Pericardium fibroblast (primary cell): ENCODE data around the gene TBCEL.

DNA sequence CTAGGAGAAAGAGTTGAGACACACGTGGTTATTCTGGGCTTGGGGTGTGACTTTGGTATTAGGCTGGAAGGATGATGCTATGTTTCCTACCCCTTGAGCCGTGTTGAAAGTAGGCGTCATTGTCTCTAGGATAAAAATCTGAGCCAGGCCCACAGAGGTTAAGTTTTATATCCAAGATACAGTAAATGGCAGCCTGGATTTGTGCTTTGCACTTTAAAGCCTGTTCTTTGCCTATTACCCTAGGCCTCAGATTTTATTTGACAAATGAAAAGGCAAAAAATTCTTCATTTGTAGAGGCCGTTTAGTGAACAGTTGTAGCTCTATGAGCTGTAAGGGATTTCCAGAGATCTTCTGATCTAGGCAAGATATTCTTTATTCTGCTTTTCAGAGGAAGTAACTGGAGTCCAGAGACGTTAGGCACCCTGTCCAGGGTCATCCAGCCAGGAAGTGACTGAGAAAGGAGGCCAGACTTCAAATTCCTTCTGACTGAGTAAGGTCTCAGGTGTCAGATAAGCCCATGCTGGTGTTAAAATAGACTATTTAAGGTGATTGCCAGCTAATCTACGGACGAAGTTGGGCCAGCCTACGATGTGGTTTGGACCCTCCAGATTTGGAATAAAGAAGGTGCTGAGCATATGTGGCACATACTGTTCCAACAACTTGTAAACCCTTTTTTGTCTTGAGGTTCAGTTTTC lies 54.5 kb downstream of the GRIK4 start:
- RAMPAGE, long total RNA, result no peak

DNA sequence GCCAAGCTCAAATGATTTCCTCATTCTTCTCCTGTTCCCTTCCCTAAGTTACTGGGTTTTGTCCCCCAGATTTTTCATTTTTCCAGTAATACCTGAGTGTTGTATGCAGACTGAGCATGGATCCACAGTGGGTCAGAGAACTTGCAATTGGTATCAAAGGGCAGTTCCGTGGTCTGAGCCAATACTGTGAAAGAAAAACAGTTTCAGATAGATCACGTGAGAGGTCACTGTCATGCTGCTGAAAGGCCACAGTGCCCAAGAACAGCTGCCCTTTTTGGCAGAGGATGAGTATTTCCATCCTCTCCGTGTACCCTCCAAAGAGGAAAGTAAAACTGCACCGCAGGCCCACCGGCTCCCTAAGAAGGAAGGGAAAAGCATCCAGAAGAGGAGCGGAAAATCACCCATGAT lies 73.0 kb upstream of the TBCEL start:
- RAMPAGE, long total RNA, result no peak

DNA sequence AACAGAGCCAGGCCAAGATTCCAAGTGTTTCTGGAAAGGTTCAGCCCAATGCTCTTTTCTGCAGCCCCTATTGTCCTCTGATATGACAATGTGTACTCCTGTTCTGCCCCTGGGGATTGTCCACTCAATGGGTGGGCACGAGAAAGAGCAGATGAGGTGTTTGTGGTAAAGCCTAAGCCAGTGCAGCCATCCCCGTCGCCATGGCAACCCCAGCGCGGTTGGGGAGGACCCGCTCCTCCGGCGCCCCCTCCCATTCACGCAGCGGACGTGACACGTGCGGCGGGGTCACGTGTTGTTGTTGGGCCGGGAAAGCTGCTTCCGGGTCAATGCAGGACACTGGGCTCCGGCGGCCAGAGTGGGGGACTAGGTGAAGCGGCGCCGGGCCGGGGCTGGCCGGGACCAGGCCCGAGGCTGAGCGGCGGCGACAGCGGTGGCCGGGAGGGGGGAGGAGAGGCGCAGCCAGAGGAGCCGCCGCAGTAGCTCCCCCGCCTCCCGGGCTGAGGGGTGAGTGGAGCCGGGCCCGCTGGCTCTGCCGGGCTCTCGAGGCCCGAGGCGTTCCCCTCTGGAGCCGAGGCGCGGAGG lies at the start of gene TBCEL:
TBCEL (plus strand) TSS at position 315 of the 582 bp plus-strand sequence.
- RAMPAGE, long total RNA, result no peak

- RAMPAGE, long total RNA, result no peak
These were observed 12.5 kb upstream of the TECTA start for GRCh38 chr11:121088194-121089296.

DNA sequence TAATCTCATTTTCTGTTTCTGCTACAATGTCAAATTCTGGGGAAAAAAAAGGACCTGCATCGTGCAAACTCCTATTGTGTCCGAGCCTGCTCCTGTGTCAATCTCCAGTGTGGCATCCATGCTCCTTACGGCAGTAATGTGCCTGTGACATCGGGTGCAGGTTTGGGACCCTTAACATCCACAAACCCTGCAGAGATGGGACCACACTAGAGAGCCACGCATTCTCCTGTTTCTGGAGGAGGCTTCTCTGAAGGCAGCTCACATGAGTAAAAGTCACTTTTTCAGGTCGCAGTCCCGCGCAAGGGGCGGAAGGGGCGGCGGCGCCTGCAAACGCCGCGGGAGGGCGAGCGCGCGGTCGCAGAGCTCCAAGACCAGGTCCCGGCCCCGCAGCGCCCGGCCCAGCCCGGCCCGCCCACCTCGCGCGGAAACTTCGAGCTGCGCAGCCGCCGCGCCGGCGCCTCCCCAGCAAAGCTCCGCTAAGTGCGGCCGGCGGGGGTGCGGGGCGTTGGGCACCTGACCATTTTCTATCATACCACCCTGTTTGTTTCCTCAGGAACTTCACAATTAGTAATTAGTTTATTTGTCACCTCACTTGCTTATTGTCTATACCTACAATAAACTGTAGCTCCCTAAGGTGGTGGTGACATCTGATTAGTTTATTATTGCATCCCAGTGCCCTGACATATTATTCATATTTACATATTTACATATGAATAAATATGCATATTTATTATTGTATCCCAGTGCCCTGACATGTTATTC lies 25.0 kb upstream of the SORL1 start:
- RAMPAGE, long total RNA, result no peak

DNA sequence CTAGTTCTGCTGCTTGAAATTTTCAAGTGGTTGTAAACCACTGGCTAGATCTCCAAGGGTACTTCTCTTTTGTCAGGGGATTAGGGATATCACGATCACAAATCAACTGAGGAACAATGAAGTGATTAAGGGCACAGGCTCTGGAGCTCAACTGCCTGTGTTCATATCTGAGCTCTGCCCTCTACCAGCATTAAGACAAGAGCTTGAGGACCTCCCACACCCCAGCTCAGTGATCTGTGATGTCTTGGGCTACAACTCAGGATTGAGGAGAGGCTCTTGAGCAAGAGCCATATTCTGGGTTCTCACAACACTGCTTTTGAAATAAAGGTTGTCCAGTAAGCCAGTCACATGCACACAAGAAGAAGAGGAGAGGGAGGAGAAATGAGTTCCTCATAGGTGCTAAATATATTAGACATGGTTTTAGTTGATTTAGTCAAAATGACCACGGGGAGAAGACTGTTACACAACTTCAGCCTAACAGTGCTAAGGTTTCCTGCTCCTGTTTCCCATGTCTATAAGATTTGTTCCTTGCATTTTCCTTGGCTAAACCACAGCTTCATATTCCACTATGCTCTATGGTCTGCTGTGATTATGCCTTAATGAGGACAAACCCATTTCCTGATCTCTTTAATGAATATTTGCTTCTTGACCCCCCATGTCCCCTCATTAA lies 15.9 kb upstream of the SORL1 start:
- RAMPAGE, long total RNA, result no peak

- RAMPAGE, long total RNA, result no peak
These were observed 1.1 kb upstream of the SORL1 start for GRCh38 chr11:121451086-121451256.

DNA sequence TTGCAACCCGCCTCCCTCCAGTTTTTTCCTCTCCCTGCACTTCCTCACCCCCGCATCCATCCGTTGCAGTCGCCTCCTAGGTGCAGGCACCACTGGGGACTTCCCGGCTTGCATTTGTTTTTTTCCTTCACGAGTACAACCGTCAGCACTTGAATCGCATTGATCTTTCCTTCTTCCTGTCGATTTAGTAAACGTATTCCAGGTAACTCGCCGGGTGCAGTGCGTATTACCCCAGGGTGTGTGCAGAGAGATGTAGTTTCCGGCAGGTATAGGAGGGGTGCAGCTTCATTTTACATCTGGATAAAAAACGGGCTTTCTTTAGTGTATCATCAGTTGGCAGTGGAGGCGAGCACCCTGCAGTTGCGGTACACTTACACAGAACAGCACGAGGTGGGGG lies 511 bp downstream of the SORL1 start:
- RAMPAGE, long total RNA, result no peak

DNA sequence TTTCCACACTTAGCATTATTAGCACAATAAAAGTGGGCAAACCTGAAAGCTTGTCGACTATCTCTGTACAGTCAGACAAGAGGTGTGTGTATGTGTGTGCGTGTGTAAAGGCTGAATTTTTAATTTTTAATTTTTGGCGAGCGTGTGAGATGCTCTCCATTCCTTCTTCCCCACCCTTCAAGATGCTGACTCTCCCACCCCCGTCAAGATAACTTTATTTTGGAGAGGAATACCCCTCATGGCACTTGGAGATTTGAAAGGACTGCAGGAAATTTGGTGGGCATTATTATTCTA lies 857 bp downstream of the SORL1 start:
- RAMPAGE, long total RNA, result no peak

GRCh38 chr11:121454342-121454595 lies 2.2 kb downstream of the SORL1 start:
- RAMPAGE, long total RNA, result no peak

- RAMPAGE, long total RNA, result no peak
These were observed 17.8 kb downstream of the SORL1 start for GRCh38 chr11:121469845-121470285.

GRCh38 chr11:121508452-121508818 lies 56.3 kb downstream of the SORL1 start:
- RAMPAGE, long total RNA, result no peak

- RAMPAGE, long total RNA, result no peak
These were observed 117.8 kb downstream of the SORL1 start for GRCh38 chr11:121569625-121570585.

DNA sequence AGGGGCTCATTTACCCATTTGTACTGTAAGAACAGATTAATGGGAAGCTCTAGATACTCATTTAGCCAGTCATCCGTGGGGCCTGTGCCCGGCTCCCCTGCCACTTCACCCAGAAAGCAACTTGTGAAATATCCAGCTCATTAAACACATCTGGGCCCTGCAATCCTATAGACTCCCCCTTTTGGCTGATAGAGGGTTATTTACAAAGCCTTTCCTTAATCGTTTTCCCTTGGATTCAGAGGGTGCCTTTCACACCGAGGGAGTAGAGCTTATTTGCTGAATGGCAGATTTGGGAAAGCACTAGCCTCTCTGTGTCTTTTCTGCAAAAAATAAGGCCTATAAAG lies 119.4 kb downstream of the SORL1 start:
- RAMPAGE, long total RNA, result no peak

GRCh38 chr11:121589768-121590988 lies 138.1 kb downstream of the SORL1 start:
- RAMPAGE, long total RNA, result no peak

- RAMPAGE, long total RNA, result no peak
These were observed 180.8 kb downstream of the SORL1 start for GRCh38 chr11:121632598-121633700.

DNA sequence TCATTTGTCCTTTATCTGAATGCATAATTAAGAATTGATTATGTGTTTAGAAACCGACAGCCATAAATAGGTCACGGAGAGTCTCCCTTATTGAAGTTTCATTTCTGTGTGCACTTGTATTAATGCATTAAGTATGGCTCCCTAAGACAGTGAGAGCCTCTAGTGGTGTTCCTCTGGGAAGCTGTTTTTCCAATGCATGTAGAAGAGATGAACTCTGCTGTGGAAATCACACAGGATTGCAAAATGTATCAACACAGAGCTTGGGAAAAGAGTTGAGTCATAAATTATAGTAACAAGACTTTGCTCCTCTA lies 209.6 kb downstream of the SORL1 start:
- RAMPAGE, long total RNA, result no peak

- RAMPAGE, long total RNA, result no peak
These were observed 210.1 kb downstream of the SORL1 start for GRCh38 chr11:121662087-121662741.

DNA sequence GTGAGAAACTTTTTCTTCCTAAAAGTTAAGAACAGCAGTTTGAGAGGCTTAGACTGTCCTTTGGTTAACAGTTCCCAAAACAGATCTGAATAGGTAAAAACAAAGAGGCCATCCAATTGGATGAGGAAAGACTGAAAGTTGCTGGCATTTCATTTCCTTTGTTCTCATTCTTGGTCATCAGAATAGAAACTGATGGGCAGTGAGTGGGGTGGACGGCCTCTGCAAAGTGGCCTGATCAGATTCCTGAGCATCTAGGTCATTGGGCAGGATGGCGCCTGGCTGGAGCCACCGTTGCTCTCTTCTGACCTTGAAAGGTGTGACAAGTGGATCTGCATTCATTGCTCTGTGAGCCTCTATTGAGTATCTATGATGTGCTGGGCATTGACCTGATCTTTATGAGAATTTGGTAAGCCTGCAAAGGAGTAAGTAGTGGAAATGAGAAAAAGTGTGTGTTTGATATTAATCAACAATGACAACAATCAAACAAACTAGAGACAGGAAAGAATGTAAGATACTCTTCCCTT lies 237.2 kb downstream of the SORL1 start:
- RAMPAGE, long total RNA, result no peak

GRCh38 chr11:121722280-121723325 lies 270.5 kb downstream of the SORL1 start:
- RAMPAGE, long total RNA, result no peak